ENCODE measurements around a stretch of chr5.

DNA sequence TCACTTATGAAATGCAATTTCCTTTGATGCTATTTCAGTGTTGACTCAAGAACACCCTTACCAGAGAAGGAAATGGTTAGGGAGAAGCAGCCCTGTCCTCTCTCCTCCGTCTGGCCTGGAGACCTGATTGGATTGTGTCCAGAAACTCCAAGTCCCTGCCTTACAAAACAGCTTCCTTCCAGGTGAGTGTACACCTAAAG is 116.6 kb downstream of the MED10 start:
- PRO-cap, 10 experiments: no peak in any of the 10 experiments

- PRO-cap, 10 experiments: no peak in any of the 10 experiments
Observed at GRCh38 chr5:6455416-6456042, 6.9 kb downstream of the UBE2QL1 start.

GRCh38 chr5:6585145-6585596 is 47.7 kb downstream of the NSUN2 start:
- PRO-cap, 10 experiments: no peak in any of the 10 experiments

DNA sequence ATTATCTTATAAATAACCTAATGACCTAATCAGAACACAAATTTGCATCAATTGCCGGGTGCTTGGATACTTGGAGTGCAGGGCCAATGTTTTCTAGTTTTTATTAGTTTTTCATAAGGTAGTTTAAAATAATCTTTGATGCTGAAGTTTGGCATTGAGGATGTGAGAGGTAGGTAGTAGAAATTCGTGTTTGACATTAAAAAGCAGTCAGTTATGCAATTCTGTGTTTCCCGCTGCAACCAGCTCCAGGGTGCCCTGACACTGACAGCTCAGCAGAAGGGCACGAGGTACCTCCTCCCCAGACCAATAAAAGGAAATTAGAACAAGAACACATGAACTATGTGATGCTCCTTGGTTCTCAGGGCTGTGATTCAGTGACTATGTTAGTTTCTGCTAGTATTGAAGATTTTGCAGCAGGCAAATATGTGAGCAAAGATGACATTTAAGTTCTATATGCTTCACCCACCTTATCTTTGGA is 40.3 kb downstream of the NSUN2 start:
- PRO-cap, 10 experiments: no peak in any of the 10 experiments

DNA sequence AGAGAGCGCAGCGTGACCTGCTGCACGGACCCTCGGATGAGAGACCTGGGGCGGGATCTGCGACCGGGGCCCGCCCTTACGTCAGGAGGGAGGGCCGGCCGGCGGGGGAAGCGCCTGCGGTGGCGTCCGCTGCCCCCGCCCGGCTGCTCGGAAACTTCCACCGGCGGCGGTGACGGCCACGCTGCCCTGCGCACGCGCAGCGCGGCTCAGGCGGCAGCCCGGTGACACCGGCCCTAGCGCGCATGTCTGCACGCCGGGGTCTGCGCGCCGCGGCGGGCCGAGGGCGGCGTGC is 455 bp upstream of the TENT4A start:
- PRO-cap, 10 experiments: peak in 10 of 10 experiments; most common plus-strand start position 243 of the sequence (in 7); most common minus-strand start position 38 of the sequence (in 10)

DNA sequence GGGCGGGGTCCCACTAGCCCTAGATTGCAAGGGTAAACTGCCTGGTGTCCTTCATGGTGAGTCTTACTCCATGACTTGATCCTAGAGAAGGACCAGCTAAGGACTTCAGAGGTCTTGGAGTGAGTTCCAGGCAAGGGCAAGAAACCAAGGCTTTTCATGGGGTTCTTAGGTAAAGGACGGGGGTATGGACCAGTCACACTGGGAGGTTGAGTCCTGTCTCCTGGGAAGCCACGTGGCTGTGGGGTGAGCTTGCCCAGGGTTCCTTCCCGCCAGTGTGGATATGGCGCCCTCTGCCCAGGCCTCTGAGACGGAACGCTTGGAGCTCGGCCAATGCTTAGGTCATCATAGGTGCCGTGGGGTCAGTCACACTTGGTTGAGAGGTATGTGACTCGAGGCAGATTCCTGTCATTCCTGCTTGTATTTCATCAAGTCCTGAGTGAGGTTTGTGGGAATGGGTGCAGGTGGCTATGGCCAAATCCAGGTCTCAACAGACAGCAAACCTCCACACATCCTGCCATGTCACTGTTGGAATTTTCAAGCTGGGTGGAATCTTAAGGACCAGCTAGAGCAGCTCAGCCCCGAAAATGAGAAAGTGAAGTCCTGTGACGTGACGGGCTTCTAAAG is 46.2 kb downstream of the TENT4A start:
- PRO-cap, 10 experiments: no peak in any of the 10 experiments

DNA sequence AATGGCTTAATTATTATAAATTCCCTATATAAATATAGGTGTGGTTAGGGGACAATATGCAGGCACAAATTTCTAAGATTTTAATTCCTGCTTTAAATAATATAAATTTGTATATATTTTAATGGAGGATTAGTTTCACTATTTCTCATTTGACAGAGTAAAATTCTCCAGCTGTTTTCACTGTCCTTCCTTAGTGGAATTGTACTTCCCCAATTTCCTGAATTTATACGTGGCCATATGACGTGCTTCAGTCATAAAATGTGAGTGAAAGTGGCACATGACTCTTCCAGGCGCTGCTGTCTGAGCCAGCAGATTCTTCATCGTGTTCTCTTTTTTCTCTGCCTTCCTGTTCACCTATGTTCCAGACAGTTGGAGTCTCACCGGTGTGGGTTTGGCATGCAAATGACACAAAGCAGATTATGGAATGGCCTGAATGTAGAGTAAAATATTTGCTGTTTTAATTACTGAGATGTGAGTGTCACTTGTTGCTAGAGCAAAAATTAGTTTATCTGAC is 684.1 kb downstream of the SEMA5A start:
- PRO-cap, 10 experiments: no peak in any of the 10 experiments

GRCh38 chr5:9265275-9266351 is 280.3 kb downstream of the SEMA5A start:
- PRO-cap, 10 experiments: peak in 1 of 10 experiments; most common plus-strand start chr5:9265603 (in 1); most common minus-strand start chr5:9265503 (in 1)

DNA sequence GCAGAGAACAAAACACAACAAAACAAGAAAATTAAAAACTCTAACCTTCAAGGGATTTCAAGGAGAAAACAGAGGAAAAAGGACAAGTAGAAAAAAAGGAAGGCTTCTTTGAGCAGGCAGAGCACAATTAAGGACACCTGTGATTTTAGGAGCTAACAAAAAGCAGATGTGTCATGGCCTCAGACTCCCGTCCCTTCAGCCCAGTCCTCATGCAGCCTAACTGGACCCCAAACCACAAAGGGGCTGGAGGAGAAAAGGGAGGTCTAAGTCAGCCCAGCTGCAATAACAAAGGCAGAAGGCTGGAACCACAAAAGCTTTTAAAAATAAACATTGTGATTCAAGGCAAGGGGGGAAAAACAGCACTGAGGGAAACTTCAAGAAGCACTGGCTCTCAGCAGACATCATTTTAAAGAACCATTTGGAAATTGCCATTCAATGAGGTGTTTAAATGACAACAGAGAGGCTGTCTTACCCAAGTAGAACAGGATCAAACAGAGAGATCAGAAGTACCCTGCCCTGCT is 89.4 kb downstream of the SEMA5A start:
- PRO-cap, 10 experiments: no peak in any of the 10 experiments

GRCh38 chr5:9720731-9721214 is 90.6 kb upstream of the TAS2R1 start:
- PRO-cap, 10 experiments: no peak in any of the 10 experiments

DNA sequence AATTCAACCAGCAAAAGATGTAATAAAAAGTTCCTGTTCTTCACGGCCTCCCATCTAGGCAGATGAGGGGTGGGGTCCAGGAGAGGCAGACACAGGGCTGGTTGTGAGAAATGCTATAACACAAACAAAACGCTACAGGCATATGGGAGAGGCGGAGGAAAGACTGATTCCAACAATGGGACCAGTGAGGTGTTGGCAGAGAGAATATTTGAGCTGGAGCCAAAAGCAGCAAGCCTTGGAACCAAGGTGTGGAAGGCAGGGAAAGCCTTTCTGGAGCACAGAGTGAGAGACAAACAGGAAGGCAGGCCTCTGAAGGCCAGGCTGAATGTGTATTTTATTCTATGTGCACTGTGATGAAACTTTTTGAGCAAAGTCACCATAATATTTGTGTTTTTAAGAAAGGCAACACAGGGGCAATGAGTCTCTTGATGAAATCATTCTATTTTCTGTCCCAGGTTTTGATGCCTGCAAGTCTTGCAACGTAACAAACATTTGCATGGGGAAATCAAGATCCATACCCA is 2.9 kb downstream of the ATPSCKMT start:
- PRO-cap, 10 experiments: peak in 1 of 10 experiments; most common plus-strand start position 280 of the sequence (in 1); most common minus-strand start position 99 of the sequence (in 1)

DNA sequence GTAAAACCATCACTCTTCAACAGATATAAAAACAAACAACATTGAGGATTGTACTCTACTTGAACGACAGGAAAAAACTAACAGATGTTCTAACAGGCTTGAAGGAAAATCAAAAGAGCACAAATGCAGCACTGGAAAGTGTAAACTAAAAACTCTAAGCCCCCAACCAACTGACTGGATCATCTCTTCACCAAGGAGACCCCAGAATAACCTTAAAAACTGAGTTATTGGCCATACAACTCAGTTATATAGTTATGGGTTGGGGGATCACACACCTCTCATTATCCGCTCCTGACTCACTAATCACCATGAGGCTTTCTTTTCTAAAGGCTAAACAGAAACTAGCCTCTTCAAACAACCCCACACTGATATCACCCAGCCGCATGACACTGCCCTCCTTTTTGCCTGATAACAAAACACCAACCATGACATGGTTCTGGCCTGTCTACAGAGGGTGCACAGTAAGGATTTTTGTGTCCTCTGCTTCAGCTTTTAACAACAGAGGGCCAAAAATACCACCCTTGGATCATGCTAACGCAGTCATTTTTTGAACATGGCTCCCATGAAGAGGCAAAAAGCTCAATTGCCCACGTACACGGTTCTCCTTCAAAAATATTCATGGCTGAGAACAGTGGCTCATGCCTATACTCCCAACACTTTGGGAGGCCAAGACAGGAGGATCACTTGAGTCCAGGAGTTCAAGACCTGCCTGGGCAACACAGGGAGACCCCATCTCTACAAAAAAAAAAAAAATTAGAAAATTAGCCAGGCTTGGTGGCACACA is 4.1 kb downstream of the CMBL start:
- PRO-cap, 10 experiments: no peak in any of the 10 experiments

GRCh38 chr5:10351418-10351991 is 2.0 kb upstream of the MARCHF6 start:
- PRO-cap, 10 experiments: no peak in any of the 10 experiments

GRCh38 chr5:10354784-10355710 is 1.6 kb downstream of the MARCHF6 start:
- PRO-cap, 10 experiments: no peak in any of the 10 experiments

- PRO-cap, 10 experiments: no peak in any of the 10 experiments
Observed at GRCh38 chr5:10360803-10361343, 7.4 kb downstream of the MARCHF6 start.

GRCh38 chr5:10366553-10367414 is 13.3 kb downstream of the MARCHF6 start:
- PRO-cap, 10 experiments: no peak in any of the 10 experiments

- PRO-cap, 10 experiments: no peak in any of the 10 experiments
Observed at GRCh38 chr5:10374363-10374718, 20.8 kb downstream of the MARCHF6 start.

DNA sequence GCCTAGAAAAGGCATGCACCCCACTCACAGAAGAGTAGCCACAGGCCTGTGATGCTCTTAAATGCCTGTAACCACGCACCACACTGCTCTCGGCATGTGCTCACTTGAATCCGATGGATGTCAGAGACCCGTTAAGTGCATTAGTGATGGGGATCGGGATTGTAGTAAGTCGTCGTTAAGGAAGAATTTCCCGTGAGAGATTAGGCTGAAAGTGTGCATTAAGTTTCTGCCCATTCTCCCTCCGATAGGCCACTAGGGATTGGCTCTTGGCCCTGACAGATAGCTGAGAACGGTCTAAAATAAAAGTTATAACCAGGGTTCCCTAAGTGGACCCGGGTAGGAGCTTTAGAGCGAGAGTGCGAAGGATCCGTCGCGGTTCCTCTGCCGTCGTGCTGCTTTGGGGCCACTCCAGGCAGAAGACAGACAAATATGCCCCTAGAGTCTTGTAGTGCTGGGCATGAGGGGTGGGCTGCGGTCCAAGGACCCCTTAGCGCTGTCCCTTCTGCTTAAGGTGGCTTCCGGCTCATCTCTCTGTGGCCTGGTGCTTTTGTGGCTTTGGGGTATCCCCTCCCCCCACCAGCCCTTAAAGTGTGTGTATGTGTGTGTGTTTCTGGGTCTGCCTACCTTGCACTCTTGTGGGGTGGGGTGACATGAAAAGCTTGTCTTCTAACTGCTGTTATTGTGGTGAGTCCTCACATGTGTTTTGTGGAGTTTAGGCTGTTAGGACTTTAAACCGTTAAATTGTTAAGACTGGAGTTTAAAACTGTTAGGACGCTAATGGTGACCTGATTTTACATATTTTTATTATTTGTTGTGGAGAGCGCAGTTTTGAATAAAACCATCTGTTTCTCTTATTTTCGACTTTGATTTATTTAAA is 23.4 kb downstream of the MARCHF6 start:
- PRO-cap, 10 experiments: no peak in any of the 10 experiments

GRCh38 chr5:10381716-10382064 is 28.2 kb downstream of the MARCHF6 start:
- PRO-cap, 10 experiments: no peak in any of the 10 experiments

- PRO-cap, 10 experiments: no peak in any of the 10 experiments
Observed at GRCh38 chr5:10484774-10485146, 43.1 kb downstream of the ROPN1L start.